Bronchus fibroblast of lung (primary cell): ENCODE measurements around the genes FAM32A, KLF2 and CCDC194.

DNA sequence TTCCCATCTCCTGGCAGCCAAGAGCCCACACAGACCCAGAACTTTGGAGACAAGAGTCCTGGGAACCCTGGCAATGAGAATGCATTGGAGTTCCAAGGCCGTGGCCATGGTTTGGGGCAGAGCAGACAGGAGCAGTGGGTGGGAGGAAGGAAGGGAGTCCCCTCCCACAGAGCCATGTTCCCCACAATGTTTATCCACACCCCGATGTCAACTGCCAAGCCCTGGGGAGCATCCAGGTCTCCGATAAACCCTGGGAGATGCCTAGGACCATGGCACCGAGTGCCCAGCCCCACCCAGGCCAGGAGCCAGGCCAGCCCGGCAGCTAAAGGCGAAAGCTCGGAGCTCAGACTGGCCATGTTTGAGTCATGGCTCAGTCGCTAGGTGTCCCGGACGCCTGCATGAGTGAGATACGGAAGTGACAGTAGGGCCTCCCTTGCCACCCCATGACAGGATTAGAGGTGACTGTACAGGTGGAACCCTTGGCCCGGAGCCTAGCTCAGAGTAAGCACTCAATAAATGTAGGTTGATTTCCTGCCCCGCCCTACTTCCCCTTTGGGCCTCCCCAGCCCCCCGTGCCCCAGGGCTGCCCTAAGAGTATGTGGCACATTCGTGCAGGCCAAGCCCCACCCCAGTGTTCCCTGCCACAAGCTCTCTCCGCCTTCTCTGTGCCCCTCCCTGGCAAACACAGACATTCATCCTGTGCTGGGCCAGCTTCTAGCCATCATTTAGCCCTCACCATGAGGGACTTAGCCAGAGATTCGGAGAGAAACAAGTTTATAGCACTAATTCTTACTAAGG lies 5.9 kb upstream of the TPM4 start:
- RAMPAGE, long total RNA: no peak

DNA sequence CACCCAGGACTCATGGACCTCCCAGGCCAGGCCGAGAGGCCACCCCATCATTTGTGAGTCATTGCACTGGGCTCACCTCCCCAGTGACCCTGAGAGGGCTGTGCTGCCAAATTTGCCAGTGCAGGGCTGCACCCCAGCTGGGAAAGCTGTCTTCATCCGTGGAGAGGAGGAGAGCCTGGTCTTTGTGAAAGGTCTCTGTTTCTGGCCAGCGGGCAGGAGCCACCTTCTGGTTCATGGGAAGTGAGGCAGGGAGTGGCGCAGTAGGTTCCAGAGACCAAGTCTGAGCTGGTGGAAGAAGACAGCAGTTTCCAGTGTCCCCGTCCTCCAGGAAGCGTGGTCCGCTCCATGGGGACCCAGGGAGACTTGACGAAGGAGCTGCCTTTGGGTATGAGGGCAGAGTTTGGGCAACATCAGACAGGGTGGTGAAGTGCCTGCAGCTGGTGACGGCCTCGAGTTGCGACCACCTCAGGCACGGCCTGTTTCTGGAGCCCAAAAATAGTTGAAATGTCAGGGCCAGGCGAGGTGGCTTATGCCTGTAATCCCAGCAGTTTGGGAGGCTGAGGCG lies 14.6 kb downstream of the RAB8A start:
- RAMPAGE, long total RNA: no peak

- RAMPAGE, long total RNA: start-site peak on the plus strand at chr19:16185370-16185434, 285 and 474 reads in 2 replicates
Observed at GRCh38 chr19:16184909-16185651, at the start of gene FAM32A. FAM32A (plus strand) TSS chr19:16185410.

DNA sequence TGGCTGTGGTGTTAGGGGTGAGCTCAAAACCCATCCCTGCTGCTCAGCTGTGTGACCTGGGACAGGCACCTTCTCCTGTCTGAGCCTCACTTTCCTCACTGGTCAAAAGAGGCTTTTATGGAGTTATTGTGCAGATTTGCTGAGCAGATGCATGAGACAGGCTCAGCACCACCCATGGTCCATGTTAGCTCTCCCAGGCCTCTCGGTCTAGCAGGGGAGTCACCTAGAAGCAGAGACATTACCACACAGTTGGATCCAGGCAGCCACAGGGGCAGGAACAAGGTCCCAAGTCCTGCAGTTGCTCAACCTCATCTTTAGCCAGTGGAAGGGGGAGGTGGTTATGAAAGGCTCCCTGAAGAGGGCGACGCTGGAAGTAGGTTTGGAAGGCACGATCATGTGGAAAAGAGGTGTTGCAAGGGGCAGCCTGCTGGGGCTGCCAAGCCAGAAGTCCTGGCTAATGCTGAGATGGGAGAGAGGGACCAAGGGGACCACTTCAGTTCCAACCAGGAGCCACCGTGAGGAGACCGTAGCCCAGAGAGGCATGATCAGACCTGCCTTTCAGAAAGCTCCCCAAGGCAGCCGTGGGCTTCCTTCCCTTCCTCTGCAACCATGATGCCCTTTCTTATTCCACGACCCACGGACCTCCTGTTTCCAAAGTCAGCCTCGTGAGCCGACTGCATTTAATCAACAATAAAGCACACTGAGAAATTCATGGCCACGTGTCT lies 2.4 kb downstream of the AP1M1 start:
- RAMPAGE, long total RNA: no peak

DNA sequence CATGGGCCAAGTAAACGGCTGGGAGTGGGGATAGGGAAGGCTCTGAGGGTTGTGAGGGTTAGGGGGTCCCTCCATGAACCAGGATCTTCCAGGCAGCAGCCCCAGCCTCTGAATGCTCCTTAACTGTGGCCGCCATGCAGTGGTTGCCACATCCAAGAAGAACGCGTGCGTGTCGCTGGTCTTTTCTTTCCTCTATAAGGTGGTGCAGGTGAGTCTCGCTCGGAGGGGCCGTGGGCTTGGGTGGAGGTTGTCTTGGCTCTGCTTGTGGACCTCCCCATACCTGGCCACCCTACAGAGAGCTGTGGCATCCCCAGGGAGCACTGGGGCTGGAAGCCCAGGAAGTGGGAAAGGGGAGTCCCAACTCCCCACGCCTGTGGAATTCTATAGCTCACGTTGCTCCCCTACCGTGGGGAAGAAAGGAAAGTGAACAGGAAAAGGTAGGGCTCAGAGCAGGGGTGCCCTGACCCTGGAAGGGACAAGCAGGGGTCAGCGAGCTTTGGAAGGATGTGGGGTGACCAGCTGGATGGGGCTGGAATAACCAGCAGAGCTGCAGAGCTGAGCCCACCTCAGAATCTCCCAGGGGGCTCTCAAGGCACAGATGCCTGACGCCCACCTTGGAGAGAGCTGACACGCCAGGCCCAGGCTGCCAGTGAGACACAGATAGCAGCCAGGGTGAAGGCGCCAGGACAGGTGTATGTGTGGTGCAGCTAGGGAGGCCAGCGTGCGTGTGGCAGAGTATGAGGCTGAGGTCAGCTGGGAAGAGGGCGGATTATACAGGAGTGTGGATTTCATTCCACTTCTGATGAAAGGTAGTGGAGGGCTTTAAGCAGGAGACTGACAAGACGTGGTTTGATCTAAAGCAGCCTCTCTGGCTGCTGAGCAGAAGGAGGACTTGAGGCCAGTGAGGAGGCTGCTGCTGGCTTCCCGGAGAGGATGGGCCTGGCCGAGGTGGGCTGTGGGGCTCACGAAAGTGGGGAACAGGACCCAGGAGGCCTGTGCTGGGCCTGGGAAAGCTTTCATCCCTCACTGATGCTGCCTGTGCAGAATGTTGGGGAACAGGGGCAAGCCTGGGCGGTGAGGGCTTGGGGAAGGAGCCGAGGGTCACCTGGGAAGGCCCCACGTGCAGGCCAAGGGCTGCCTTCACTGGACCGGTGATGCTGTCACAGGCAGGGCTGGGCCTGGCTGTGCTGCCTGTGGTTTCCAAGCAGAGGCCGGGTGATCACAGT lies 8.9 kb downstream of the AP1M1 start:
- RAMPAGE, long total RNA: no peak

GRCh38 chr19:16324221-16325191 lies at the start of gene KLF2:
KLF2 (plus strand) TSS chr19:16324826.
- RAMPAGE, long total RNA: no peak

- RAMPAGE, long total RNA: no peak
Observed at GRCh38 chr19:16445000-16445937, 26.5 kb downstream of the EPS15L1 start.

- RAMPAGE, long total RNA: no peak
Observed at GRCh38 chr19:16461645-16462182, 10.1 kb downstream of the EPS15L1 start.

DNA sequence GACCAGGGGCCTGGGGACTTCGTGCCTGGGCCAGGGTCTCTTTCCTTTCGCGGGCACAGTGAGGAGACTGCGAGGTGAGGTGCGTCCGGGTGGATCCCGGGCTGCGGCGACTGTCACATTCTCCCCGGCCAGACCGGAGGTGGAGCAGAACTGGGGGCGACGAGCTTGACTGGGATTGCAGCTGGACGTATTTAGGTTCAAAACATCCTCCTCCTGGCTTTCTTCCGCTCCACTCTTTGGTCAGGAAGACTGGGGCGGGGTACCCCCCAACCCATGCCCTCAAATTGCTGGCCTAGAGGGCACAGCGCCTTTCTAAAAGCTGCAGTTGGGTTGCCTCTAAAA lies 502 bp upstream of the CHERP start:
- RAMPAGE, long total RNA: no peak

GRCh38 chr19:16571051-16572255 lies 762 bp downstream of the SLC35E1 start:
- RAMPAGE, long total RNA: no peak

GRCh38 chr19:16585598-16586592 lies 13.7 kb upstream of the SLC35E1 start:
- RAMPAGE, long total RNA: no peak

DNA sequence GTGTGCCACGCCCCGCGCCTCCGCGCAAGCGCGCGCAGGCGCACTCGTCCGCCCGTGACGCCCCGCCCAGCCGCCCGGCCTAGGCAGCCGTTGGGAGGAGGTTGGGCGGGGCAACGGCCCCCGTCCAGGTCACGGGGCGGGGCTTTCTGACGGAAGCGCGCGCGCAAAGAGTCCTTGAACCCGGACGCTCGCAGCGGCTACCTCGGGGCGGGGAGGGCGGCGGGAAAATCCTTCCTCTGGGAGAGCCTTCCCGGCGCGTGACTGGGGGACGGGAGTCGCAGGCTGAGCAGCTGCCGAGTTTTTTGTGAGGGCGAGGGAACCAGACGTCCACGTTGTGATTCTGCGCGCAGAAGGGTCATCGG lies 298 bp upstream of the MED26 start:
- RAMPAGE, long total RNA: no peak

GRCh38 chr19:16895787-16896753 lies 7.3 kb downstream of the F2RL3 start:
- RAMPAGE, long total RNA: no peak

- RAMPAGE, long total RNA: no peak
Observed at GRCh38 chr19:16961041-16961801, 65.4 kb downstream of the CPAMD8 start.

GRCh38 chr19:17162101-17162617 lies 53.0 kb upstream of the USE1 start:
- RAMPAGE, long total RNA: no peak

- RAMPAGE, long total RNA: no peak
Observed at GRCh38 chr19:17260728-17261268, 3.7 kb downstream of the USHBP1 start.

DNA sequence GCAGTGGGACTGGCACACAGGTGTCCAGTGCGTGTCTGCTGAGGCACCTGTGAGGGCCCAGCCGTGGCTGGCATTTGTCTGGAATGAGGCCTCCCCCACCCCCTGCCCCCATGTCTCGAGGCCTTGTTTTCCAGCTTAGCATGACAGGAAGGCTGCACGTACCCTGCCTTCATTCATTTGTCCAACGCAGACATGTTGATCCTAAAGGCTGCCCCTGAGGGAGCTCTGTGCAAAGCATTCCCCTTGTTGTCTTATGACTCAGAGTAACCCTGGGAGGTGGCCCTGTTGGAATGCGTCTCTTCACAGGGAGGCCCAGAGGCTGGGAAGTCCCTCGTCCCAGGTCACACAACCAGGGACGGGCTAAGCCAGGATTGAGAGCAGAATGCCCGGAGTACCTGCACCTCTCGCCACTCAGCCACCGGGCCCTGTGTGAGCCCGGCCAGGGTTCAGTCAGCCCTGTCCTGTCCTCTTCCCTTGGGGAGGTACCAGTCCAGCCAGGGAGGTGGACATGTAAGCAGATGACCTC lies 2.5 kb downstream of the DDA1 start:
- RAMPAGE, long total RNA: no peak

GRCh38 chr19:17323090-17323882 lies 11.4 kb downstream of the ANO8 start:
- RAMPAGE, long total RNA: no peak

GRCh38 chr19:17328858-17329687 lies 5.6 kb downstream of the ANO8 start:
- RAMPAGE, long total RNA: no peak

- RAMPAGE, long total RNA: no peak
Observed at GRCh38 chr19:17393798-17394402, at the start of gene CCDC194. CCDC194 (minus strand) TSS chr19:17394196.